ENCODE results near the gene NEMP2.

DNA sequence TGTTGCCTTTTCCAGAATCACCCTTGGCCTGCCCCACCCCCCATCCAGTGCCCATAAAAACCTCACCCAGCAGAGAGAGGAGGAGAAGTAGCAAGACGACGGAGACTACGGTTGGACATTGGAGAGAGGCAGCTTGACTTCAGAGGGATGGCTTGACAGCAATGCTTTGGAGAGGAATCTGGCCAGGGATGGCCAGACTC, 40.9 kb downstream of the C2orf88 start:
- RRBS: no CpG with 5 or more reads among the region's 3 CpGs

DNA sequence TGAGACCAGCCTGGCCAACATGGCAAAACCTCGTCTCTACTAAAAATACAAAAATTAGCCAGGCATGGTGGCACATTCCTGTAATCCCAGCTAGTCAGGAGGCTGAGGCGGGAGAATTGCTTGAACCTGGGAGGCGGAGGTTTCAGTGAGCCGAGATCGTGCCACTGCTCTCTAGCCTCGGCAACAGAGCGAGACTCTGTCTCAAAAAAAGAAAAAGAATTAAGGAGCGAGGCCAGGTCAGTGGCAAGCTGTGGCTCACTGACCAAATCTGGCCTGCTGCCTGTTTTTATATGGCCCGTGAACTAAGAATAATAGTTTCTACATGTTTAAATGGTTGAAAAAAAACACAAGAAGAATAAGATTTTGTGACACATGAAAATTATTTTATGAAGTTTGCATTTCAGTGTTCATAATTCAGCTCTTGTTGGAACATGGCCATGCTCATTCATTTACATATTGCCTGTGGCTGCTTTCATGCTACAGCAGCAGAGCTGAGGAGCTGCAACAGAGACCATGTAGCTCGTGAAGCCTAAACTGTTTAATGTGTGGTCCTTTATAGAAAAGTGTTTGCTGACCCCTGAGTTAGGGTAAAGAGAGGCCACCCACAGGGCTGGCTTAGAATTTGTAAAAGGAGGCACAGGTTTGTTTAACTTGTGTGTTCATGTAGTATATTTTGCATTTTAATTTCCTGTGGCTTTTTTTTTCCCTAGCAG, 59.4 kb downstream of the MFSD6 start:
- RRBS: no CpG with 5 or more reads among the region's 10 CpGs

- RRBS: no CpG with 5 or more reads among the region's 9 CpGs
Observed at GRCh38 chr2:190472052-190472874, 62.3 kb downstream of the NEMP2 start.

- RRBS: no CpG with 5 or more reads among the region's 7 CpGs
Observed at GRCh38 chr2:190477771-190478618, 56.5 kb downstream of the NEMP2 start.

DNA sequence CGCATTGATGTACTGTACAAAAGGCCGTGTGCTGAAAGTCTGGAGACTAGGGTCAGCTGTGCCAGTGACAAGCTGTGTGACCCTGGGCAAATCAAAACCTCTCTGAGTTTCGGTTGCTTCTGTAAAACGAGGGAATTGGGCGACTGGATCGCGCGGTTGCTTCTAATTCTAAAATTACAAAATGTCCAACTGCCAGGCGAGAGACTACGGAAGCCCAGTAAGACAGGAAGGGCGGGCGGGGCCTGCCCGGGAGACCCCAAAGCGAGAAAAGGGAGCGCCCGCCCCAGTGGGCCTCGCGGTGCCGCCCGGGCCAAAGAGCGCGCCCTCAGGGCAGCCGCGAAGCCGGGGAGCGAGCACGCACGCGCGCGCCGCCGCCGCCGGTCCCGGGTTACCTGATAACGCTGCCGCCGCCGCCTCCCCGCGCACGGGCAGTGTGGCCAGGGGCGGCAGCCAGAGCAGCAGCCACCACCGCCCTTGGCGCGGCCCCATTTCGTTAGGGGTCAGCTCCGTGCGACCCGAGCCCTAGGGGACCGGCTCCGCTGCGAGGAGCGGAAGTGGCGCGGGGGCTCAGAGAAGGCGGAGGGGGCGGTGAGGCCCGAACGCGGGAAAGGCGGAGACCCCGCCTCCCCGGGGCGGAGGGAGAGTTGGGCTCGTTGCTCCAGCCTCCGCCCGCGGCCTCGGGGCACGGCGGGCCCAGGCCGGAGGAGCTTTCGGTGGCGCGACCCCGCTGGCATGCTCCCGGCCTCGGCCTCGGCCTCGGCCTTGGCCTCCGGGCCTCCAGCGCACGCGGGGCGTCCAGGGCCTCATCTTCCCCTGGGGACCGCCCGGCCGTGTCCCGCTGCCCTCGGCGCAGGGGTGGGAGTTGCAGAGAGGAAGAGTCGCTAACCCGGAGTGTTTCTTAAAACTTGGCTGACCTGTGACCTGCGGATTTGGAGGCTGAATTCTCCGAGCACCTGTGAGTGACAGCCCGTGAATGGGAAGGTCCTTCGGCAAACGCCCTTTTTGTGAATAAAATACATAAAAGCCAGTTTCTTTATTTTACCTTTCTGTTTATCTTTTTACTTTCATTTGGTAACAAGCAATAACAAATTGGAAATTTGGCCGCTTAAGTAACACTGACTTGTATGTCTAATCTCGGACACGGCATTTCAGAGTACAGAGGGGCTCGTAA, at the start of gene NEMP2:
Gene NEMP2 (minus strand): TSS at position 556 of the 1,171 bp plus-strand sequence.
- RRBS: 2% methylated on average over 62 of the region's 104 CpGs

GRCh38 chr2:190535954-190536804, 1.7 kb upstream of the NEMP2 start:
- RRBS: no CpG with 5 or more reads among the region's 1 CpG

GRCh38 chr2:190537671-190538202, 3.2 kb upstream of the NEMP2 start:
- RRBS: no CpG with 5 or more reads among the region's 2 CpGs

DNA sequence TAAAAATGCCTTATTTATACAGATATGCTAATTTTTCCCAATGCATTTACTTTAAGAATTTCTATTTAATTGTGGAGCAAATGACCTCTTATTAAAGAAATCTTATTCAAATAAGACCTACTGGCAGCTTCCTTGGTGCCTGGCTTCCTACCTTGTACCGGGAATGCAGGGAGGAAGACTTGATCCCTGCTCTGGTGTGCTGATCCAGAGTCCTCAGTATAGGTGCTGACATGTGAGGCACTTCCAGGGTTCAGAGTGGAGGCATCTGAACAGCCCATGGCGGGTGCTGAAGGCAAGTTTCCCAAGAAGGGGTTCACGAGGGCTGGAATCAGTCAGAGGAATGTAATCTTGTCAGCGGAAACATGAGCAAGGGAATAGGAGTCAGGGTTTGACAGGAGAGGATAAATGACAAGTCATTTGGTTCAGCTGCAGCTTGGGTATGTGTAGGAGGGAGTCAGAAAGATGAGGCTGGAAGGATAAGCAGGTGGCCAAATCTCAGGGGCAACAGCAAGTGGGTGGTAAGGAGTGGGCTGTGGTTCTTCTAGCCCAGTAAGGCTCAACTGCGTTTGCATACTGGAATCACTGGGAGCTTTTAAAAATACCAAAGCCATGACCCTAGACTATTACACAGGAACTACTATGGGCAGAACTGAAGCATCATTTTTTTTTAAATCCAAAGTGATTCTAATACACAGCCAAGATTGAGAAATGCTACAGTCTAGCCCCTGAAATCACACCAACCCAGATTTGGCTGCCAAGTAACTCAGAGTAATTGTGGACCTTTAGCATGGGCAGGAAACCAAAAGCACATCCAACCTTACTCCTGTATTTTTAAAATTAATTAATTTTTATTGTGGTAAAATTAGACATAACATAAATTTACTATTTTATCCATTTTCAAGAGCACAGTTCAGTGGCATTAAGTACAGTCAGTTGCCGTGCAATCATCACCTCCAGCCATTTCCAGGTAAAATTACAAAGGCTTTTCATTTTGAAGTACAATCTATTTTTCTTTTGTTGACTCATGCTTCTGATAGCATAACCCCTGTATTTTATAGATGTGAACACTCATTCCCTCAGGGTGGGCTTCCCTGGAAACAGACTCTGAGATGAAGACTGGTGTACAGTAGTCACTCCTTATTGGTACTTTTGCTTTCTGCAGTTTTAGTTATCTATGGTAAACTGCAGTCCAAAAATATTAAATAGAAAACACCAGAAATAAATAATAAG, 41.7 kb upstream of the NAB1 start:
- RRBS: no CpG with 5 or more reads among the region's 6 CpGs

DNA sequence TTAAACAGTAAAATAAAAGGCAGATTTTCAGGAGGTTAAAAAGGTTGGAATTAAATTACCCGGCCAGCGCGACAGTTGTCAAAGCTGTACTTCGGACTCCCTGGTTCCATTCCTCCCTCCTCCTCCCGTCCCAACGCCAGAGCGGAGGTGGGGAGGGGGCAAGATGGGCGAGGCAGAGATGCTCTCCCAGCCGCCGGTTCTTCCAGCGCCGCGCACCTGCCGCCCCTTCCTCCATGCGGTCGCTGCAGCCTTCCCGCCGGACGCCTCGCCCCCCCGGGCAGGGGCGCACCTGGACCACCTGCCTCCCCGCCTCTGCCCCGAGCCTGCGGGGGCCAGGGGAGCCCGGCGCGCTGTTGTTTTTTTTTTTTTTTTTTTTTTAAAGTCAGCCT, 728 bp upstream of the NAB1 start:
- RRBS: 2% methylated on average over 15 of the region's 28 CpGs

- RRBS: no CpG with 5 or more reads among the region's 5 CpGs
Observed at GRCh38 chr2:190655453-190656124, 6.7 kb downstream of the NAB1 start.

- RRBS: no CpG with 5 or more reads among the region's 6 CpGs
Observed at GRCh38 chr2:190670971-190671652, 22.2 kb downstream of the NAB1 start.

DNA sequence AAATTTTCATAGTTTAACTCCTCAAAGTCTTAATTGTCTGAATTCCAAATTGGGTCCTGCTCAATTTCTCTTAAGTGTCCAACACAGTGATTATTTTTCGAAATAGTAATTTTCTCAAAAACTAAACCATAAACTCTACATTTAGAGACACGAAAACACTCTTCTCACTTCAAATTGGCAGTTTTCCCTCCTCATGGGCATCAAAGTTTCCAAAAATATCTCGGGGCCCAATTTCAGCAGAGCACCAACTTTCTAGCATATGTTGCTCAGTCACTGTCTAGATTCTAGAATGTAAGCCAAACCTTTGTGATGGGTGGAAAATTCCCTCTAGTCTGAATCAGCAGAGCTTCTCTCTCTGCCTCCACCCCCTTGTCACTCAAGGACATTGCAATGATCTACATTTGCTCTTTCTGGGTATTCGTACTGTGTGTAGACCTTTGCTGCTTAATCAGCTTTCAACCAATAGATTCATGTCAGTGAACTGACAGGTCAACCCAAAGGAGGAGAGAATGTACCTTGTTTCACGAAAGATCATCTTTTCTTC, 38.9 kb upstream of the GLS start:
- RRBS: no CpG with 5 or more reads among the region's 5 CpGs

DNA sequence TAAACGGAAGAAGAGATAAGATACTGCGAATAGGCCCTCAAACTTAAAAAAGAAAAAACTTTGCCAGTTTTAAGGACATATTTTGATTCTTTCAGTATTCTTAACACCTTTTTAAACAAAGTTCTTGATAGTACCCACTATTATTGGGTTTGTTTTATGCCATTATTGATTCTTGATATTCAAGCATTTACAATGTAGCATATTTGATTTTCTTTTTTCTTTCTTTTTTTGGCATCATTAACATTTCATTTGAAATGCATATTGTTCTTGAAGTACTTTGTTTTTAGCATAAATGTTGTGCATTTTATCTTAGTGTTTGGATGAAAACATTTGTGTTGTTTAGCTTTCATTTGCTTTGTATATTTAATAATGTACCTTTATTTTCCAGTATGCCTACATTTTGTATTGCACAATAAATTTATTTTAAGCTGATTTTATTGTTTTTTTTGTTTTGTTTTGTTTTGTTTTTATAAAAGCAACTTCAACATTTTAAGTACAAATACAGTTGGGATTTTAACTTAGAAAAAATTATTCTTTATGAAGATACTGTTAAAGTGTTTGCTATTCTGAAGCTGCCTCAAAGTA, 54.3 kb downstream of the GLS start:
- RRBS: no CpG with 5 or more reads among the region's 2 CpGs

GRCh38 chr2:190961881-190962809, 51.8 kb downstream of the STAT1 start:
- RRBS: no CpG with 5 or more reads among the region's 2 CpGs

GRCh38 chr2:191007318-191007795, 6.6 kb downstream of the STAT1 start:
- RRBS: no CpG with 5 or more reads among the region's 3 CpGs

DNA sequence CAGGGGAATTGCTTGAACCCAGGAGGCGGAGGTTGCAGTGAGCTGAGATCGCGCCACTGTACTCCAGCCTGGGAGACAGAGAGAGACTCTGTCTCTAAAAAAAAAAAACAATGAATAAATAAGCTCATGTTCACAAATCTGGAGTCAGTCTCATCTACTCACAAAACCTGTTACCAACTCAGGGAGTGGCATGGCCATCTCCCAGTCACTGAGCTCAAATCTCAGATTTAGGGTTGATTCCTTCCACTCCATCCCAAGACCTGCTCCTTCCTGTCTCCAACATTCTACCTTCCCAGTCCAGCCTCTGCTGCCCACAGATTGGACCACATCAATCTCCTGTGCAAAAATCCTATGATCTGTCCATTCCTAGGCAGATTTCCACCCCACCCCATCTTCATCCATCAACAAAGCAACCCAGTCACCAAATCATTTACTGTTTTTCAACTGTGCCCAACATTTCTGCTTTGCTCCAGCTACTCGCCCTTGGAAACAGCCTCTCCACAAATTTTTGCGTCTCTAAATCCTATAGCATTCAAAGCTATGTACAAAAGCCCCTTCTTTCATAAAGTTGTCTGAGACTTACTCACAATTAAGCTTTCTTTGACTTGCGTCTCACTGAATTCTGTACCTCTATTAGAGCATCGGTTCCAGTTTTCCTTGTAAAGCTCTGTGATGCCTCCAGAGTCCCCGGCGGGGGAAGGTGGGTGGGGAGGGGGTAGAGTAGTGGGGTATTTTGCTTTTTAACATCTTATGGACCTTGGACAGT, 1.5 kb downstream of the STAT1 start:
- RRBS: no CpG with 5 or more reads among the region's 9 CpGs

GRCh38 chr2:191360453-191361277, 115.5 kb downstream of the MYO1B start:
- RRBS: no CpG with 5 or more reads among the region's 5 CpGs

GRCh38 chr2:192196667-192197082, 1.9 kb upstream of the TMEFF2 start:
- RRBS: no CpG with 5 or more reads among the region's 11 CpGs

GRCh38 chr2:194089978-194090279, 1567.1 kb upstream of the SLC39A10 start:
- RRBS: no CpG with 5 or more reads among the region's 5 CpGs

- RRBS: no CpG with 5 or more reads among the region's 2 CpGs
Observed at GRCh38 chr2:195471151-195471713, 185.8 kb upstream of the SLC39A10 start.

Data from non-pigmented ciliary epithelial cell (primary cell).